PFSK-1 (cell line): ENCODE data around the gene FUOM.

GRCh38 chr10:132877671-132877947 lies 64.8 kb downstream of the CFAP46 start:
- RRBS: 14% methylated on average over 6 of the region's 8 CpGs

- RRBS: no CpG with 5 or more reads among the region's 63 CpGs
Observed at GRCh38 chr10:132964729-132965875, 22.7 kb upstream of the CFAP46 start.

- RRBS: no CpG with 5 or more reads among the region's 2 CpGs
Observed at GRCh38 chr10:133153887-133154227, 6.2 kb upstream of the KNDC1 start.

DNA sequence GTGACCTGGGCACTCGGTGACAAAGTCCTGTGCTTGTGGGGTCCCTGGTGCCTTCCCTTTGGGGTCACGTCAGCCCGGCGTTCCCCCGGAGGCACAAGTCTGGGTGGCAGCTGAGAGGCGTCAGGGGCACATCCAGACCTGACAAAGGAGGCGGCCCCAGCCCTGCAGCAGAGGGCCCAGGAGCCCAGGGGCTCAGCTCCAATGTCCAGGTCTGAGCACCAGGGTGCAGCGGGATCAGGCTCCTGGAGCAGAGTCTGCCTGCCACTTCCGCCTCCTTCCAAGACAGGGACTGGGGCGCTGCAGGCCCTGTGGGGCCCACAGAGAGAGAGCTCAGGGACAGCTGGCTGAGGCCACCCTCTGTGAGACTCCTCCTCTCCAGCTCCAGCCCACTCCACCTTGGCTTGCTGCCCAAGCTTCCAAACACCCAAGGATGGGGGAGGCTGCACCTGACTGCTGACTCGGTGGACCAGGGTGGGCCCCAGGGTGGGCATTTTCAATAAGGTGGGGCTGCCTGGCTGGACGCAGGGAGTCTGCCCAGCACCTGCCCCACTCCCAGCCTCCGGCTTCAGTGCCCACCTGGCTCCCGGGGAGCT lies 1.1 kb upstream of the KNDC1 start:
- RRBS: 29% methylated on average over 1 of the region's 14 CpGs

GRCh38 chr10:133162076-133162580 lies 2.1 kb downstream of the KNDC1 start:
- RRBS: no CpG with 5 or more reads among the region's 15 CpGs

- RRBS: 44% methylated on average over 5 of the region's 46 CpGs
Observed at GRCh38 chr10:133167313-133167996, 7.4 kb downstream of the KNDC1 start.

DNA sequence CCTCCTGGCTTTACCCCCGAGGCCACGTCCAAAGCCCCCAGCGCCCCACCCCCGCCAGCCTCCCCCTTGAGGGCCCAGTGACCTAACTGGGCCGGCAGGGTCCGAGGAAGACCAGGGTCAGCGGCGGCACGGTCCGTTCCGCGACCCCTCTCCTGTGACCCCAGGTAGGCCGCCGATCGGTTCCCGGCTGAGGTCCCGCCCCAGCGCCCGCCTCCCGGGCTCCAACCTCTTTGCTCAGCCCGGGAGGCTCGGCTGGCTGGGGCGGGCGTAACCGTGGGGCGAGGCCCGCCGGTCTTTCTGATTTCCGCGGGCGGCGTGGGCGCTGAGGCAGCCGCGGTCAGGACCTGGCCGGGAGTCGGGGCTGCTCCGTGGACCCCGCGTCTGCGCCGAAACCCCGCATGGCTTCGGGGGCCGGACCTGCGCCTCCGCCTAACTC lies 1.3 kb upstream of the VENTX start:
- RRBS: 22% methylated on average over 33 of the region's 47 CpGs

DNA sequence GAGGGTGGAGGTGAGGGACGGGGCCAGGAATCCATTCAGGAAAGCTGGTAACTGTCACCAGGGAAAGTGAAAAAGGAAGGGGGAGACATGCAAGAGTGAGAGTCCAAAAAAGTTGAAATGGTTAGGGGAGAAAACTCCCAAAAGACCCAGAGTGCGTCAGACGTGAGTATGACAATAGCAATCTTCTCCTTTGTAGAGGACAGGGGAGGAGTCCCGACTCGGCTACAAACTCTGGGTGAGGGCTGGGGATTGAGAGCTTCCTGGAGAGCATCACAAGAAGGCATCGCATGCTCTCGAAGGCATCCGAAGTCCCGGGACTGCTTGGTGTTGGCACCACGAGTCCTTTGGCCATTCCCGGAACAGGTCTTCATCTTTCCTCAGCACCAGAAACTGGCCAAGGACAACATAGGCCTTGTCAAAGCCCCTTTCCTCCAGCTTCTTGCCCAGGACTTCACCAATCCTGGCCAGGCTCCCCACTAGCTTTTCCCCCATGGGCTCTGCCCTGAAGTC lies 2.7 kb upstream of the PRAP1 start:
- RRBS: 55% methylated on average over 2 of the region's 11 CpGs

DNA sequence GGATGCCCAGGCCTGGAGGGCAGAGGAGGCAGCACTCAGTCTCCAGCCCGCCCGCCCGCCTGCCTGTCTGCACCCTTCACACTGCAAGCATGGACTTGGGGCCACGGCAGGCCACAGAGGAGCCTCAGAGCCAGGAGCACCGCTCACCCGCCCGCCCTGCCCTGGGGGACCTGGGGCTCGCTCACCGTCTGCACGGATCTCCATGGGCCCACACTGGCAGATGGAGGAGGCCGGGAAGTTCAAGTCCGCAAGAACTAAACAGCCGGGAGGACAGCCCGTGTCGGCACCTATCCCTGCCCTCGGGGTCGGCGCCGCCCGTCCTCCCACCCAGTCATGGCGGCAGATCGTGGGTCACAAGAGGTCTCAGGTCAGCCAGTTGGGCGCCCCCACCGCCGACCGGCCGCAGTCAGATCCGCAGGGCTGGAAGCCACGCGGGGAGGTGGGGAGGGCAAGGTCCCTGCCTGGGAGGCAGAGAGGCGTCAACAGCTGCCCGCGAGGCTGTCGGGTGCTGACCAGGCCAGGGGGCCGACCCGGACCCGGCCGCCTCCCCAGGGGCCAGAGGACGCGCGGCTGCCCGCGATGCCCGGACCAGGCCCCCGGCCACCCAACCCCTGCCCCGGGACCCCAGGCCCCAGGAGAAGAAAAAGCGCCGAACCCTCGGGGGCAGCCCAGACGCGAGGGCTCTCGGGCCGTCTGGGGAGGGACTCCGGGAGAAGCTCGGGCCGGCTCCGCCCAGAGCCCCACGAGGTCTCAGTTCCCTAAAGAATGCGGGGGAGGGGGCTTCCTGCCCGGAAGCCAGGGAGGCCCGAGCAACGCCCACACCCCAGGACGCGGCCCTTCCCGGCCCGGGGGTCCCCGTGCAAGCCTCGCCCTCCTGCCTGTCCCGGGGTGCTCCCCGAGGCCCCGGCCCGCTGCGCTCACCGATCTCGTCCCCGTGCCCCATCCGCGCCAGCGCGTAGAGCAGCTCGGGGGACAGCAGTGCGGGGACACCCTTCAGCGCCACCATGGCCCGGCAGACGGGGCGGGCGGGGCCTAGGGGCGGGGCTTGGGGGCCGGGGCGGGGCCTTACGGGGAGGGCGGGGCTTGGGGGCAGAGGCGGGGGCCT lies at the start of gene FUOM:
FUOM (minus strand) TSS at position 1,018 of the 1,105 bp plus-strand sequence.
- RRBS: 30% methylated on average over 44 of the region's 93 CpGs

GRCh38 chr10:133362386-133362864 lies 4.6 kb upstream of the FUOM start:
- RRBS: no CpG with 5 or more reads among the region's 15 CpGs

DNA sequence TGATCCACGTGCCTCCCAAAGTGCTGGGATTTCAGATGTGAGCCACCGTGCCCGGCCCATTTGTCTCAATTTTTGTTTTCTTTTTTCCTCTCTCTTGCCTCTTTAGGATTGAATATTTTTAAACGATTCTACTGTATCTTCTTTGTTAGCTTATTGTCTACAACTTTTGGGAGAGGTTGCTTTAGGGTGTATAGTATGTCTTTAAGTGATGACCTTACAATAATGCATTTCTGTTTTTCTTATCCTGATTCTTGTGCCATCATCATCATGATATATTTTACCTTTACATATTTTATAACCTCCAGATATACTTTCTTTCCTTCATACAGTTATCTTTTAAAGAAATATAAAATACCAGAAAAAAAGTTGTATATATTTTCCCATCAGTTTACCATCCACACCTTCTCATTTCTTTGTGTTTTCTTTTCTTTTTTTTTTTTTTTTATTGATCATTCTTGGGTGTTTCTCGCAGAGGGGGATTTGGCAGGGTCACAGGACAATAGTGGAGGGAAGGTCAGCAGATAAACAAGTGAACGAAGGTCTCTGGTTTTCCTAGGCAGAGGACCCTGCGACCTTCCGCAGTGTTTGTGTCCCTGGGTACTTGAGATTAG lies 10.8 kb downstream of the SPRN start:
- RRBS: no CpG with 5 or more reads among the region's 8 CpGs

- RRBS: no CpG with 5 or more reads among the region's 58 CpGs
Observed at GRCh38 chr10:133424024-133424549, 338 bp downstream of the SPRN start.

GRCh38 chr10:133453523-133453873 lies 247 bp upstream of the SCART1 start:
- RRBS: no CpG with 5 or more reads among the region's 7 CpGs

DNA sequence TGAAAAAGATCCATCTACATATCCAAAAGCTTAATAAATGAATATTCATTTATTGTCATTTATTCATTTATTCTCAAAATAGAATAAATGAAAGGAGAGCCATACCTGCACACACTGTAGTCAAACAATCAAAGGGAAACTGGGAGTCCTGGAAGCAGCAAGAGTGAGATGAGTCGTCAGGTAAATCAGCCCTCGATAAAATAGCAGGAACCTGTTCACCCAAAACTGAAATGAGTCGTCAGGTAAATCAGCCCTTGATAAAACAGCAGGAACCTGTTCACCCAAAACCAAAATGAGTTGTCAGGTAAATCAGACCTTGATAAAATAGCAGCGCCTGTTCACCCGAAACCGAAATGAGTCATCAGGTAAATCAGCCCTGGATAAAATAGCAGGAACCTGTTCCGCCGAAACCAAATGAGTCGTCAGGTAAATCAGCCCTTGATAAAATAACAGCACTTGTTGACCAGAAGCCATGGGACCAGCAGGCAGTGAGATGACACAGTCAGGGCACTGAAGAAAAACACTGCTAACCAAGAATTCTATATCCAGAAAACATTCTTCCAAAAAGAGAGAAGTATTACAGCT lies 3.6 kb upstream of the CYP2E1 start:
- RRBS: no CpG with 5 or more reads among the region's 9 CpGs

DNA sequence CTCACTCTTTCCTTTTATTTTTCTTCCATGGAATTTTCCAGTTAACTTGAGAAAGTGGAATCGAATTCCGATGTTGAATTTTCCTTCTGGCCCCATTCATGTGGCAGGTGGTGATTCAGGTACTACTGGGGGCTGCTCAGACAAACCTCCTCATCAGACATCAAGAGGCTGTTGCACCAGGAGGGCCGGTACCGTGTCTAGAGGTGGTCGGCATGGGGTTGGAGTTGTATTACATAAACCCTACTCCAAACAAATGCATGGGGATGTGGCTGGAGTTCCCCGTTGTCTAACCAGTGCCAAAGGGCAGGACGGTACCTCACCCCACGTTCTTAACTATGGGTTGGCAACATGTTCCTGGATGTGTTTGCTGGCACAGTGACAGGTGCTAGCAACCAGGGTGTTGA lies 406 bp upstream of the CYP2E1 start:
- RRBS: no CpG with 5 or more reads among the region's 8 CpGs

DNA sequence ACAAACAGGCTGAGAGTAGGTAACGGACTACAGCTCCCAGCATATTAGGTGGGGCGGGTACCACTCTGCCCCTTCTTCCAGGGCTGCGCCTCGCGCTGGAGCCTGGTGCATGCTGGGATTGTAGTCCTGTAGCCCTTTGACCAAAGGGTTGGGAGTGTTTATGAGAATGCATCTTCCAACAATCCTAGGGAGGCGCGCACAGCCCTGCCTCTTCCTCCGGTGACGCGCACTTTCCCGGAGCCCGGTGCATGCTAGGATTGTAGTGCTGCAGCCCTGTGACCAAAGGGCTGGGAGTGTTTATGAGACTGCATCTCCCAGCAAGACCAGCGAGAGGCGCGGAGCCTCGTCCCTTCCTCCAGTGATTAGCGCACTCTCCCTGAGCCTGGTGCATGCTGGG lies 22.4 kb upstream of the FRG2B start:
- RRBS: no CpG with 5 or more reads among the region's 17 CpGs